Vein endothelial cell (primary cell): ENCODE data around the genes SPAG7, ZFP3, ASGR2 and DLG4.

- CAGE, long polyA plus RNA: start-site peak on the minus strand at chr17:4967808-4967820, 317 and 462 reads in 2 replicates
Measured at GRCh38 chr17:4967648-4968628, at the start of gene SPAG7. Gene SPAG7 (minus strand): TSS chr17:4967817.

- CAGE, long polyA plus RNA: no peak
Measured at GRCh38 chr17:4997070-4997374, 300 bp downstream of the INCA1 start.

GRCh38 chr17:5004344-5005231 lies 6.8 kb downstream of the KIF1C start:
- CAGE, long polyA plus RNA: no peak

- CAGE, long polyA plus RNA: no peak
Measured at GRCh38 chr17:5021954-5022801, 13.0 kb downstream of the SLC52A1 start.

DNA sequence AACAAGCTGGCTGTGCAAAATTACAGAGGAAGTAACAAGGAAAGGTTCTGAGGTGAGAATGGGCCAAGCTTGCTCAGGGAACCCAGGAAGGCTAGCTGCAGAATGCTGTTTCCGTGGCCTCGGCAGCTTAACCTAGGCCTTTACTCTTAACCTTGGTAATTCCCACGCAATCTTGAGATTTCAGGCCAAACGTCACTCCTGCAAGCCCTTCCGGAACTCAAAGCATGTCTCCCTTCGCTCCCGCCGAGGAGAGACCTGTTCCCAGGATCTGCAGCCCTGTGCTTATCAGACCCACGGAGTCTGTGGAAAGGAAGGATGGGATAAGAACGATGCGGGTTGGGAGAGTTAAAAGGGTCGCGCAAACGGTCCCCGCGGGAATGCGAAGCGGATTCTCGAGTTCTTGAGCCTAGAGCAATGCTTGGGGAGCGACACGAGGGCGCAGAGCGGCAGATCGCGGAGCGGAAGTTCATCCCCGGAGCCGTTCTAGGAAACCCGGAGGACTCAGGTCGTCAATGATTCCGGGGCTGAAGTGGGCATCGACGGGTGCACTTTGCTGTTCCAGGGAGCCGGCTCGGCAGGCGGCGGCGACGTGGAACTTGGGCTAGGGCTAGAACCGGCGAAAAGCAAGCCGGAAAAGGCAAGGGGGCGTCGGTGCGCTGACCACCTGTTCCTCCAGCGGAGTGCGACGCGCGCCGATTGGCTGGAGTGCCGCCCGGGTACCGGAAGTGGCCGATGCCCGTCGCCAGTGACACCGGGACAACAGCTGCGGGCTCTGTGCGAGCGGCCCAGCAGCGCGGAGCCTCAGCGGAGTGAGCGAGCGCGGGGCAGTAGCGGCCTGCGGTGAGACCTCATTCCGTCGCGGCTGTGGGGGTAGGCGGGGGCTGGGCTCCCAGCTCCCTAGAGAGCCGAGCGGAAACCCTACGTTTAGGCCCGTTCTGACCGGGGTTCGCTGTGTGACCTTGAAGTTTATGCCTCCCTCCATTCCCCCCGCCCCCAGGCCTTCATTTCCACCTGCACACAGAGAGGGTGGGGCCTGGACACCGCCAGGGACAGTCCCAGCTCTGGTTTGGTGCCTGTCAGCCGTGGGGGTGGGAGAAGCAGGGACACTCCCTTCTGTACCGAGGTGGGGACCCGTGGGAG lies at the start of gene ZFP3:
Gene ZFP3, plus strand, starts transcription at position 732 of the 1,140 bp plus-strand sequence.
- CAGE, long polyA plus RNA: no peak

DNA sequence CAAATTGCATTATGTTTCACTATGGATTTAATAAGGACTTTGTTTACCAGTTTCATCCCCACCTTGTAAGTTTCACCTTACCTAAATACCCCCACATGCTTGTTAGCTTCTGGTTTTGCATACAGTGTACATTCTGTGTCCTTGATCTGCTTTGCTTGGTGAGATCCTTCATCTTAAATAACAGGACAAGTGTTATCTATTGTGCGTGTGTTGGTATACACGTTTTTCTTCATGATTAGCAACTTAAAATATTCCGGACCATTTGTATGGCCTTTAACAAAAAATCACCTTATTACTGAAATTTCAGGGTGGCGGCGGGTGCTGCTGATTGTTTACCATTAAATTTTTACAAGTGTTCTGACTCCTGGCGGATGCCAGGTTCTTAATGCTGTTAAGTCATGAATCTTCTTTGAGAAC lies 15.3 kb downstream of the ZNF232 start:
- CAGE, long polyA plus RNA: no peak

DNA sequence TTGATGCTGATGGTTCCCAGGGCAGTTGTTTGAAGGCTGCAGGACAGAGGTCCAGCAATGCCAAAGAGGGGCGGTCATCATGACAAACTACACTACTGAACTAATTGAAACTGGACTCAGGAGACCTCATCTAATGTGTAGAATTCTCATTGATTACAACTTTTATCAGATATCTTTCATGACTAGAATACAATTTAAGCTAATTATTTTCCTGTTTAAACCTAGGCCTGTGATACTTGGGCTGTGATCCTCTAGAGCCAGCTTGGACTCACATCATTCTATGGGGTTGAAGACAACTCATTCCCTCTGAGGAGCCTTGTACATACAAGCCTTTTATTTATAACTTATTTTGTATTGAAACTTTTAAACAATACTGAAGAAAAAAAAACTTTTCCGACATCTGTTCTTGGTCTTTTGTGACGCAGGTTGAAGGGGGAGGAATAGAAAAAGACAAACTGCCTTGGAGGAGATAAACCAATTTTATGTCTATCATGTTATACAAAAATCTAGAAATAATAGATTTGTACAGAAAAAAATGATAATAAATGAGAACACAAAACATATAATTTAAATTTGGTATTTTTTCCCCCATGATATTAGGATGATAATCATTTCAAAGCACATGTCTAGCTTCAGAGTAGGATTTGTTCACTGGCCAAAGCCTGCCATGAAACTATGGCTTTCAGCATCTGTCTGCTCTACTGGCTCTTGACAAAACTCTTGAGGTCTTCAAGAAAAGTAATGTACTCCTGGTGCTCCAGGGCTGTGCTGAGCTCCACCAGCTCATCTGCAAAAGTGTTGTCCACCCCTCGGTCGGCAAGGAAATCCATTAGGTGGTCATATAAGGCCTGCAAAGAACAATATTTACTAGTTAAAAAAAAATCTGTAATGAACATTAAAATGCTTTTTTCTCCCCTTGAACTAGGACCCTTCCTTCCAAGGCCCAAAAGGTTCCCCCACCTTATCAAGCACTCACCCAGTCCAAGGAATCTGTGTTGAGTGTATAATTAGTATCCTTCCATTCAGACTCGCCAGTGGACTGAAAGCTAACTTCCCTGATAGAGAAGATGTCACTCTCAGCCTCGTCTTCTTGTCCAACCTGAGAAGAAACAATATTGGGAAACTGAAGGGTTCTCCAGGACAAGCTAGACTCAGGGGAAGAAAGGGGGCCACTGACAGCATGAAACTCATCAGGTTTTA lies 6.2 kb downstream of the C1QBP start:
- CAGE, long polyA plus RNA: no peak

DNA sequence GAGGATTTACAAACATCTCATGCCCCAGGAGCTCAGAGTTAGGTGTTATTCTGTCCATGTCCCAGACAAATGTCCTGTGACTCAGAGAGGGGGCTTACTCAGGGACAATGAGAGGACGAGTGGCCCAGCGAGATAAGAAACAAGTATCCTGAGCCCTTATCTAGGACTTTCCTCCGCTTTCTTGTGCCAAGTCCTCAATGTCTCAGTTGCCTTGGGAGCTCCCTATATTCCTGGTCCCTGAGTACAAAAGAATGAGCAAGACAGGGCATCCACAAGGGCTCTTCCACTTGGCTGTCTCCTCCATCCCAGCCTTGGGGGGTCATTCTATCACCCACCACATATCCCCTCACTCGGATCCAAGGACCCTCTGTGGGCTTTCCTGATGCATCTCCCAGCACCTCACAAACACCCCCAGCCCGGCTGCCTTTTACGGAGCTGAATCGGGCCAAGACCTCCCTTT lies 121.3 kb downstream of the WSCD1 start:
- CAGE, long polyA plus RNA: no peak

DNA sequence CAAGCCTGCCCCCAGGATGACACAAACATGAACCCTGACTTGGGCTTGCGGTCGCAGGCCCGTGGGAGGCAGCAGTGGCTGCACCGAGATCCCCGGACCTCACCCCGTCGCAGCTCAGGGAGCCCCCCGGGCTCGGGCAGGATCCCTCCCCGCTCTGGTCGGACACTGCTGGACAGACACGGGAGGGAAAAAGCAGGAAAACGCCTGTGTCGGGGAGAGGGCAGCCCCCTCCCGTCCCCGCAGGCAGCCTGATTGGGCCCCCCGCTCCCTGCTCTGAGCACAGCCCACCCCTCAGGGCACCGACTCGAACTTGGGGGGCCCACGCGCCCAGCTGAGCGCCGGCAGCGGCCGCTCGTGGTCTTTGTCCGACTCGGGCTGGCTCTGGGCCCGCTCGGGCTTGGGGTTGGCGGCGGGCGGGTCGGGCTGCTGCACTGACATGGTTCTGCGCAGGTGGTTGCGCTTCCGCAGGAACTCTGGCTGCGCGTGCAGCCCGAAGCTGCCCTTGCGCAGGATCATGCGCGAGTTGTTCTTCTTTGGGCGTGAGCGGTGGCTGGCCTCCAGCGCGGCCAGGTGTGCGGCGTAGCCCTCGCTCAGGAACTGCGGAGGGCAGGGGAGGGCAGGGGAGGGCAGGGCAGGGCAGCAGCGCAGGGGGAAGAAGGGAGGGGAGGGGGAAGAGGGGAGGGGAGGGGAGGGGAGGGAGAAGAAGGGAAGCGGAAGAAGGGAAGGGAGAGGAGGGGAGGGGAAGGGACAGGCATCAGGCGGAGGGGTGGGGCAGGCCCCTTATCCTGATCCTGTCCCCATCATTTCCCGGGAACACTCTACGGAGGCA lies 11.0 kb downstream of the PIMREG start:
- CAGE, long polyA plus RNA: no peak

GRCh38 chr17:6582950-6584090 lies 27.0 kb upstream of the PITPNM3 start:
- CAGE, long polyA plus RNA: no peak

DNA sequence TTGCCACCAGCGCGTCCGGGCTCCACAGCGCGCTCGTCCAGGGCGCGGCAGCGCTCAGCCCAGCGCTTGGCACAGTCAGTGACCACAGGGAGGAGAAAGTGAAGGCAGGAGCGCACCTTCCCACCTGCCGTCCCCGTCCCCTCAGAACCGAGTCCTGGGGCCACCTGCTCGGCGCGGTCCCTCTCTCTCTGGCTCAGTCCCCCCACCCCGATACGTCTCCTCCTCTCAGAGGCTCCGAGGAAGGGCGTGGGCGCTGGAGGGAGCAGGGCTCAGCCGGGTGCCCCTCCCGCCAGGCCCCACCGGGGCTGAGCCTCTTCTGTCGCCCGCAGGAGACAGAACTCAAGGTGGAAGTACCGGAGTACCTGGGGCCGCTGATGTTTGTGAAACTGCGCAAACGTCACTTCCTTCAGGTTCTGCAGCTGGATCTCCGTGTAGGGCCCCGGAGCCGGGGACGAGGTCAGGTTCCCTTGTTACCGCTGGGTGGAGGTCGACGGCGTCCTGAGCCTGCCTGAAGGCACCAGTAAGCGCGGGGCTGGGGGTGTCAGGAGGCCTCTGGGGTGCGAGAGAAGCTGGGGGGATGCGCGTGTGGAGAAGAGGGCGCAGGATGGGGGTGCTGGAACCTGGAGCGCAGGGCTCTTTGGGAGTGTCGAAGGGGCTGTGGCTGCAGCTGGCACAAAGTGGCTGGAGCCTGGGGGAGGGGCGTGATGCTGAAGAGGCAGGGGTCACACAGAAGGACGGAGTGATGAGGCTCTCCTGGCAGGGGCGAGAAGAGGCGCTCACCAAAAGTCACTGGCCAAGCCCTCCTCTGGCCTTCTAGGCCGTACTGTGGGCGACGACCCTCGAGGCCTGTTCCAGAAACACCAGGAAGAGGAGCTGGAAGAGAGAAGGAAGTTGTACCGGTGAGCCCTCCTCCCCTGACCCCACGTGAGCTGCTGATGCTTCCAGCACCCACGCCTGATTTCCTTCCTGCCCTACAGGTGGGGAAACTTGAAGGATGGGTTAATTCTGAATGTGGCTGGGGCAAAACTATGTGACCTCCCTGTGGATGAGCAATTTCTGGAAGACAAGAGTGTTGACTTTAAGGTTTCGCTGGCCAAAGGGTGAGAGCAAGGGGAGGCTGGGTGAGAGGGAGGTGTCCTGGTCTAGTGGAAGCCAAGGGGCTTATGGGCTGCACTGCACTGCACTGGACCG lies 5.7 kb downstream of the C17orf100 start:
- CAGE, long polyA plus RNA: no peak

DNA sequence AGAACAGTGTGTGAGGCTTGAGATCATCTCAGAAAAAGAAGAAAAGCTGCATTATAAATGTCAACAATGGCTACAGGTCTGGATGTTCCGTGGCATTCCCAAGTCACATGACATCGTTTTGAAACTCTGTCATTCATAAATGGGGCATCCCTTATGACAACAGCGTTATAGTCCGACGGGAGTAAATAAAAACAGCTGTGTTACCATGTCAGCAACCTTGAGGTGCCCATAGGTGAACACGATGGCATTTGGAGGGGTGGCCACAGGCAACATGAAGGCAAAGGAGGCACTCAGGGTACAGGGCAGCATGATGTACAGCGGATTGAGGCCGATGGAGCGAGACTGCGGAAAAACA lies 25.9 kb downstream of the SLC13A5 start:
- CAGE, long polyA plus RNA: no peak

DNA sequence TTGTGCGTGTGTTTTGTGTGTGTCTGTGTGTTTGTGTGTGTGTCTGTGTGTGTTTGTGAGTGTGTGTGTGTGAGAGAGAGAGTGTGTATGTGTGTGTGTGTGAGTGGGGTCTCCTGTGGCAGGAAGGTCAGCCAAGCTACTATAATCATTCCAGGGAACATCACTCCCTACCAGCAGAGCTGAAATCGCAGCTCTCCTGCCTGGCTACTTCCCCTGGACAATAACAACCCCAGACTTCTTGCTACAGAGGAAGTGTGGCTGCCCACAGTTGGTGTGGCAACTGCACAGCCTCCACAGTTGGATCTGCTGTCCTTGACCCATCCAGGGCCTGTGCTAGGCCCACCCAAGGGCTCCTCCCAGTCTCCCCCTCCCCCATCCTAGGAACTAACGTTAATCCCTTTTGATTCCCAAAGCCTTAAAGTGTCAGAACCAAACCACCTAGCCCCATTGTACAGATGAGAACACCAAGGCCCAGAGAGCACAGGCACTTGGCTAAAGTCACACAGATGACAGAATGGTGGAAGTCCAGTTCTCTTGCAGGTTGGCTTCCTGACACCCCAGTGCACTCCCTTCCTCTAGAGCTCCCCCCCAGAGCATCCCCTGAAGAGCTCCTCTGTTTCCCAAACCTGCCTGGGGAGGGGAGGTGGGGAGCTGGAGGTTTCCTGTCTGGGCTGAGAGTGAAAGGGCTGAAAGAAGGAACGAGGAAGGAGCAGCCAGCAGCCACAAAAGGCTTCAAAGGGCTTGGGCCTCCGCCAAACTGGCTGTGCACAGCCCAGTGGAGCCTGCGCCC lies 1.3 kb downstream of the SLC13A5 start:
- CAGE, long polyA plus RNA: no peak

DNA sequence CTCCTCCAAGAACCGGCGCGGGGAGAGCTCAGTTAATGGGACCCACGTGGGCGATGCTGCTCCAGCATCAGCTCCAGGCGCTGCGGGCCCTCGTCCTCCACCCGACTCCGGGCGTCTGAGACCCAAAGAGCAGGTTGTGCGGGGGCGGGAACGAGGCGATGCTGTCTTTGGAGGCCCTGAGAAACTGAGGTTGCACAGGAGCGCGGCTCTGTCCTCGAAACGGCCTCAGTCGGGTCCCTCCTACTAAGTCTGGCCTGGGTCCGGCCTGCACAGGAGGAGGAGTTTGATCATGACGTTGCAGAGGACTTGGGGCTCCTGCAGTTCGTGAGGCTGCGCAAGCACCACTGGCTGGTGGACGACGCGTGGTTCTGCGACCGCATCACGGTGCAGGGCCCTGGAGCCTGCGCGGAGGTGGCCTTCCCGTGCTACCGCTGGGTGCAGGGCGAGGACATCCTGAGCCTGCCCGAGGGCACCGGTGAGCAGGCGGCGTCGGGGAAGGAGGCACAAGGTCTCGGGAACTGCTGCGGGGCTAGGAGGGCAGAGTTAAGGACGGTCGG lies 782 bp downstream of the ALOX12 start:
- CAGE, long polyA plus RNA: no peak

GRCh38 chr17:7045890-7046652 lies 2.2 kb upstream of the SLC16A11 start:
- CAGE, long polyA plus RNA: no peak

DNA sequence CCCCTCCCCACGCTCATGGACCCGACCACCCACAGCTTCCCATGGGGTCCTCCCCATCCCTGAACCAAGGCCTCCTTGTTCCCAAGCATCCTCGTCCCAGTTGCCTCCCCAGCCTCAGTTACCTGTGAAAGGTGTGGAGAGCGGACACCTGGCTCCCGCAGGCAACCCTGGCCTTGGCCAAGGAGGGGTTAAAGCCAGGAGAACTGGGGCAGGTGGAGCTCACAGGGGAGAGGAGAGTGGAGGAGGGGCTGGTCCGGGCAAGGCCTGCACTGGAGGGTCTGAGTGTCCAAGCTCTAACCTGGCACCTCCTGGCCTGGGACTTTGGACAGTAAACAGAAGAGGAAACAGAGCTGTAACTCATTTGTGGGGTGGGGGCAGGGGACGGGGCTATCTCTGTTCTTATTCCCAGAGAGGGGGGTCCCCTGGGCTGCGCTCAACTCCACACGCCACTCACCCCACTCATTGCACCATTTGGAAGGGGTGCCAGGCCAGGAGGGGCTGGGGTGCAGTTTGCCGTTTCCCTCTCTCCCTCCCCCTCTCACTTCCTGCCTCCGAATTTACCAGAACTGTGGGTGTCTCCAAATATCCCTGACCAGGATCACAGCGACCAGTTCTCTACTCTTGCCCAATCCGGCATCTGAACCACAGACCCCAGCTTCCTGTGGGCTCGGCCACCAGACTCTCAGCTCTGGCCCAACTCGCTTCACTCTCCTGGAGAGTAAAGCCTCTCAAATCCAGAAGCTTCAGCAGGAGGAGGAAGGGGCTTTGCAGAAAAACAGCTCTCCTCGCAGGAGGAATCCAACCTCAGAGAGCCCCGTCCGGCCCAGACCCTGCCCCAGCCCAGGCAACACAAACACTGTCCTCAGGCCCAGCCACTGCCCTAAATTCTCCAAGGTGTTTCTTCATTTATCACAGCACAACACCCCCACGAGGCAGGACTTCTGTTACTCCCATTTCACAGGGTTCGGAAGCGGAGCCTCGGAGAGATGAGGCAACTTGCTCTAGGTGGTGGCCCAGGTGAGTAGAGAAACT lies at the start of gene ASGR2:
Gene ASGR2, minus strand, starts transcription at position 330 of the 1,032 bp plus-strand sequence.
- CAGE, long polyA plus RNA: no peak

DNA sequence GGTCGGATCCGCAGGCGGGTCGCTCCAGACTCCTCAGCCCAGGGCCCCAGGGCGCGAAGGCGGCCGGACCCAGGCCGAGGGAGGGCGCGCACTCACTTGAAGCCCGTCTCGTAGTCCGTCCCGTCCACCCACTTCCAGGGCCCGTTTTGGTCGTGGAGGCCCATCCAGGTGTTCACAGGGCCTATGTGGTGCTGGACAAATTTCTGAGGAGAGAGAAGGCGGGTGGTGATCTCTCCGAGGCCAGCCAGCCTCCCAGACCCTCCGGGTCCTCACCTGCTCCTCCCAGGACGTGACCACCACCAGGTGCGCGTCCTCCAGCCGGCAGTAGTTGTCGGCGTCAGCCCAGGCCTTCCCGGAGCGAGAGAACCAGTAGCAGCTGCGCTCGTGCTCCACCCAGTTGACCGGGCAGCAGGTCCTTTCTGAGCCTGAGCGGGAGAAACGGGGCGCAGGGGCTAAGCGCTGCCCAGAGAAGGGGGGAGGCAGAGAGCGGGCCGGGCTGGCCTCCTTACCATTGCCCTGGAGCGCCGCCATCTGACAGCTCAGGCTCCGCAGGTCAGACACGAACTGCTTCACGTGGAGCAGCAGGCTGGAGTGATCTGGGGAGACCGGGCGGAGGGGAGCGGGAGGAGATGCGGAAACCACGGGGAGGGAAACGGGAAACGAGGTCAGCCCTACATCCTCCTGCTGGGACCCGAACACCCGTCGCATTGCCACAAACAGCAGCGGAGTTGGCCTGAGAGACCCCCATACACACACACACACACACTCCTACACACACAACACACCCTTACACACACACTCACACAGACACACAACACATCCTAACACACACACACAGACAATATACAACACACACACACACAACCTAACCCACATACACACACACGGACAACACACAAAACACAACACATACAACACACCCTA lies 5.0 kb downstream of the ASGR1 start:
- CAGE, long polyA plus RNA: no peak

DNA sequence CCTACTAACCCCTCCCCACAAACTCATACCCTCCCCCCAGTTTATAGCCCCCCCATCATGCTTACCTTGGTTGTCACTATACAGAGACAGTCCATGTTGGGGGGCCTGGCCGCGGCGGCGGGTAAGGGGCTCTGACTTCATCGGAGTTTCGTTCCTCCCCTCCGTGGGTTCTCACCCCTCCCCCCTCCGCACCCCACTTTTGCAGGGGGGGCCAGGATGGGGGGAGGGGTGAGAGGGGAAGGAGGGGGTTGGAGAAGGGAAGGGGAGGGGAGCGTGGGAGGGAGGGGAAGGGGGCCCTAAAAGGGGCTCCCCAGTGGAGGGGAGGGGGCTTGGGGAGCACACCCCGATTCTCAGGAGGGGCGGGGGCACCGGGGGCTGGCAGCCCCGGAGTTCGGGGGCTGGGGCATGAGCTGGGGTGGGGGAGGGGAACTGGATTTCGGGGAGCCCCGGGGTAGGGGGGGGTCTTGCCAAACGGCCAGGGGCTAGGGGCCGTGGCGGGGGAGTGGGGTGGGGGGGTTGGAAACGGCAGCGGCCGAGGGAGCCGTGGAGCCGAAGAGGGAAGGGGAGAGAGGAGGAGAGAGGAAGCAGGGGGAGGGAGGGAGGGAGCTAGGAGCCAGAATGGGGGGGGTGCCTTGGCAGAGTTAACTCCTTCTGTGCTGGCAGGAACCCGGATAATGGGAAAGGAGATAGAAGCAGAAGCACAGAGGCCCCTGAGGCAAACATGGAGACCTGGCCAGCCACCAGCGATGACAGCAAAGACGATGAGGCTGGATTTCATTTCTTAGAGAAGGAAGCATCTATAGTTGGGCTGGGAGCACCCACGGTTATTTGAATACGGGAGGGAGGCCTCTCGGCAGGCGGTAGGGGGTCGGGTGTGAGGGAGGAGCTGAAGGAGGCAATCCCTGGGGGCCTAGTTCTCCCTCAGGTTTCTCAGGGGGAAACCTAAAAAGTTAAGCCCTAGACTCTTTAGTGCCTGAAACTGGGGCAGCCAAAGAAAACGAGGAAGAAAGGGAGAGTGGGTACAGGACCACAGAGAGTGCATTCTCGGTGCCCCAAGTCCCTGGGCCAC lies at the start of gene DLG4:
Gene DLG4, minus strand, starts transcription at position 575 of the 1,069 bp plus-strand sequence.
- CAGE, long polyA plus RNA: no peak

GRCh38 chr17:7235241-7236127 lies 1.2 kb upstream of the DVL2 start:
- CAGE, long polyA plus RNA: no peak

DNA sequence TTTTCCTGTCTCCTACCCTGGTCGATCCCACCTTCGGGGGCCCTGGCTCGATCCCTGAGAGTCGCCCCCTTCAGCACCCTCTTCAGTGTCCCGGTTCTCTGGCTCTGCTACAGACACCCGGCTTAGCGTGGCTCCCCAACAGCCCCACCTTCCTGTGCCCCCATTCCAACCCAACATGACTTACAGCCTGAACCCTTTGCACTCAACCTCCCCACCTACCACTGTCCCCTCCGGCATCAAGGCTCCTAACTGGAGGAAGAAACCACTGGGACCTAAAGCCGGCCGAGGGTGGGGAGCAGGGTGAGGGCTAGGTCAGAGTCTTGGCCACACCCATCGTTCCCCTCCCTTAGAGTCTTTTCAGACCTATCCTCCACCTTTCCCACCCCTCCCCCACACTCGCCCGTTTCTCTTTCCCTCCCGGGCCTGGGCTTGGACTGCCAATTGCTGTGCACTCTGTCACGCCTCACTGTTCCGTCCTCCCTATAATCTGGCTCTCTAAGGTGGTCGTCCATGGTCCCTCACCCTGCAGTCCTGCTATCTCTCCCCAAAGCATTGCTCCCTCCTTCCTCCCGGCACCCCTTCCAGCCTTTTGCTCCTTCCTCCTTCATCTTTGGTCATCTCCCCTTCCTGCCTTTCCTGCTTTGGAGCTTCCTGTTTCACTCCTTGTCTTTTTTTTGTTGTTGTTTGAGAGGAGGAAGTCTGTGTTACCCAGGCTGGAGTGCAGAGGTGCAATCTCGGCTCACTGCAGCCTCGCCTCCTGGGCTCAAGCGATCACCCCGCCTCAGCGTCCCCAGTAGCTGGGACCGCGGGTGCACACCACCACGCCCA lies 876 bp upstream of the CLDN7 start:
- CAGE, long polyA plus RNA: no peak